Liver (tissue), 9 donors: Measurements from ENCODE around the genes MINPP1 and LIPJ.

- PRO-cap, 5 experiments, result peak in 5 of 5 experiments; most common plus-strand start chr10:87504893 (in 4); most common minus-strand start chr10:87504830 (in 5)
- RAMPAGE, long total RNA, 2 experiments, result start-site peak on the plus strand in 1 of 2 experiments, at chr10:87504858-87504931 at its widest, 783 to 897 reads per replicate; start-site peak on the minus strand in 1 of 2 experiments, at chr10:87504798-87504837 at its widest, 13 reads per replicate
- RRBS, result 2% methylated on average over 31 of the region's 41 CpGs
Observed at GRCh38 chr10:87504645-87504996, at the start of gene MINPP1. TSS of gene MINPP1 (plus strand) at chr10:87504893.

- PRO-cap, 5 experiments, result peak in 3 of 5 experiments; most common minus-strand start chr10:87505881 (in 2)
- RAMPAGE, long total RNA, 2 experiments, result no peak in any of the 2 experiments
- RRBS, result no CpG with 5 or more reads among the region's 18 CpGs
Observed at GRCh38 chr10:87505770-87506441, 1.2 kb downstream of the MINPP1 start.

- PRO-cap, 5 experiments, result peak in 1 of 5 experiments; most common minus-strand start chr10:87538518 (in 1)
- RAMPAGE, long total RNA, 2 experiments, result no peak in any of the 2 experiments
- RRBS, result no CpG with 5 or more reads among the region's 4 CpGs
Observed at GRCh38 chr10:87538255-87538695, 33.6 kb downstream of the MINPP1 start.

- PRO-cap, 5 experiments, result peak in 2 of 5 experiments; most common minus-strand start chr10:87547798 (in 1)
- RAMPAGE, long total RNA, 2 experiments, result no peak in any of the 2 experiments
- RRBS, result no CpG with 5 or more reads among the region's 4 CpGs
Observed at GRCh38 chr10:87547626-87548289, 43.1 kb downstream of the MINPP1 start.

DNA sequence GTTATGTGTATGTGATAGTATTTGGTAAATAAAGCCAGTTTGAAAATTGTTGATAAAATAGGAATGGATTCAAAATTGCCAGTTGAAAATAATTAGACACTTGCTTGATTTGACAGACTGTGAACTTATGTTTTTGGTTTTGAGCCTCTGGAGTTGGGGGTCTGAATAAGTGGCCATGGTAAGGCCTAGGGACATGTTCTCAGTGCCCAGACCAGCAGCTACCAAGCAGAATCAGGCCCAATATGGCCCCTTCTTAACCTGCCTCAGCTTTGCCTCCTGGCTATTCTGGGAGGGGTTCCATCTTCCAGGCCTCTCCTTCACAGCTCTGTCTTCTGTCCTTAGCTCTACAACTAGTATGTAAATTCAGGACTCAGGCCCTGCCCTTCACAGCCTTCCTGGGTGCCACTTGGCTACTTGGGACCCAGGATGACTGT is 33.4 kb upstream of the PAPSS2 start:
- PRO-cap, 5 experiments, result no peak in any of the 5 experiments
- RAMPAGE, long total RNA, 2 experiments, result no peak in any of the 2 experiments

- PRO-cap, 5 experiments, result no peak in any of the 5 experiments
- RAMPAGE, long total RNA, 2 experiments, result no peak in any of the 2 experiments
- RRBS, result no CpG with 5 or more reads among the region's 11 CpGs
Observed at GRCh38 chr10:87658827-87659375, 777 bp upstream of the PAPSS2 start.

DNA sequence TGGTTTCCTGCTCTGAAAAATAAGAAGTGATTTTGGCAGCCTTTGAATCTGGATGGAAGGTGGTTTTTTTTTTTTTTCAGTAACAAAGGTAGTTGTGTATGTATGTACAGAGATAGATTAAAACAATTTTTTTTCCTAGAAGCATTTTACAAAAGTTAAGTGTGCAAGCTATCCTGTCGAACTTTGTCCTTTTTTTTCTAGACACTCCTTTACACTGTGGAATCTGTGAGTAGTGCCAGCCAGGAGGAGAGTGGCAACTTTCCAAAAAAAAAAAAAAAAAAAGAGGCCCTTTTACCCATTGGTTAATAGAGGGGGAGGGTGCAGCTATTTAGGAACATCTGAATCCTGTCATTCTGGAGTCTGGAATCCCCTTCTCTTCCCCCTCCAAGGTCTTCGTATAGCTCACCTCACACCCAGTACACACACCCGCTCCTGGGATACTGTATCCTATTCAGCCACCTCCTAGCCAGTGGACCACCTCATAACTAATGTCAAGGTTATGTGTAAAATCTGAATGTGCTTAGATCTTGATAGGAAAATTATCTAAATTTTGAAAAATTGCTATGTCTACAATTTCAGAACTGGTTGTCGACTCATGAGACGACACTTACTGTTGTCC is 26.5 kb downstream of the PAPSS2 start:
- PRO-cap, 5 experiments, result peak in 5 of 5 experiments; most common plus-strand start position 358 of the sequence (in 4); most common minus-strand start position 185 of the sequence (in 4)
- RAMPAGE, long total RNA, 2 experiments, result no peak in any of the 2 experiments
- RRBS, result no CpG with 5 or more reads among the region's 5 CpGs

DNA sequence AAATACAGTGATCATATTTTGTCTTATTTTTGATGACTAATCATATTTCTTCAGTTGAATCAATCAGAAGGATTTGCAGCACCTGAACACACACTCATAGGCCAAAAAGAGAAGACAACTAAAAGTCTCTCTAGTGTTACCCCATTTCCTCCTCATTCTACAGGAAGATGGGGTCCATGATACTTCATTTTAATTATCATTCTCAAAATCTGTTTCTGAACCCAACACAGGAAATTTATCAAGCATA is 8.7 kb upstream of the ATAD1 start:
- PRO-cap, 5 experiments, result no peak in any of the 5 experiments
- RAMPAGE, long total RNA, 2 experiments, result no peak in any of the 2 experiments

DNA sequence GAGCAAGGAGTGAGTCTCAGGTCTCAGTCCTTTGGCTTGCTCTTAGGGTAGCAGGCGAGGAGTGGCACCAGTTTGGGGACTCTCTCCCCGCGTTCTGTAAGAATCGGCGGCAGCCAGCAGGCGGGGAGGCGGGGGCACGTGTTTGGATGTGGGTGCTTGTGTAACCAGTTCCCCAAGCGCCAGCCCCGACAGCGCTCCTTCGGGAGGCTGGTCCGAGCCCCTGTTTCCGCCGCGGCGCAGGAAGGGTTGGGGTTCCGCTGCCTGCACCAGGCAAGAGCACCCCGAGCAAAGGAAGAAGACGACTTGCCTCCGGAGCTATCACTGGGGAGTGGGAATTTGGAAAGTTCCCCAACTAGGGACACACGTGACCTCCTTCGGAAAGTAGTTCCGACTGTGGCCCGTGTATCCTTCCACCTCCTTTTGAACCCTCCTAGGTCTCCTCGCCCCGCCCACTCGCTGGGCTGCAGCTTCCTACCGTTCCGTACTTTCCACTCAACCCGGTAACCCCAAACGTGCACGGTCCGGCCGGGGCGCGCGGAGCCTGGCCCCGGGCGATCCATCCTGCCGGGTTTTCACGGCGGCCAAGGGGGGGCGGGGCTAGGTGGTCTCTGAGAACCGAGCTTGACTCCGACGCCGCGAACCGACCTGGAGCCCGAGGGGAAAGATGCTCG is 1.3 kb downstream of the KLLN start:
- PRO-cap, 5 experiments, result peak in 5 of 5 experiments; most common plus-strand start position 509 of the sequence (in 3); most common minus-strand start position 96 of the sequence (in 3)
- RAMPAGE, long total RNA, 2 experiments, result no peak in any of the 2 experiments
- RRBS, result 0% methylated on average over 4 of the region's 52 CpGs

DNA sequence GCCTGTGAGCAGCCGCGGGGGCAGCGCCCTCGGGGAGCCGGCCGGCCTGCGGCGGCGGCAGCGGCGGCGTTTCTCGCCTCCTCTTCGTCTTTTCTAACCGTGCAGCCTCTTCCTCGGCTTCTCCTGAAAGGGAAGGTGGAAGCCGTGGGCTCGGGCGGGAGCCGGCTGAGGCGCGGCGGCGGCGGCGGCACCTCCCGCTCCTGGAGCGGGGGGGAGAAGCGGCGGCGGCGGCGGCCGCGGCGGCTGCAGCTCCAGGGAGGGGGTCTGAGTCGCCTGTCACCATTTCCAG is 269 bp downstream of the PTEN start:
- PRO-cap, 5 experiments, result no peak in any of the 5 experiments
- RAMPAGE, long total RNA, 2 experiments, result no peak in any of the 2 experiments
- RRBS, result 4% methylated on average over 5 of the region's 37 CpGs

DNA sequence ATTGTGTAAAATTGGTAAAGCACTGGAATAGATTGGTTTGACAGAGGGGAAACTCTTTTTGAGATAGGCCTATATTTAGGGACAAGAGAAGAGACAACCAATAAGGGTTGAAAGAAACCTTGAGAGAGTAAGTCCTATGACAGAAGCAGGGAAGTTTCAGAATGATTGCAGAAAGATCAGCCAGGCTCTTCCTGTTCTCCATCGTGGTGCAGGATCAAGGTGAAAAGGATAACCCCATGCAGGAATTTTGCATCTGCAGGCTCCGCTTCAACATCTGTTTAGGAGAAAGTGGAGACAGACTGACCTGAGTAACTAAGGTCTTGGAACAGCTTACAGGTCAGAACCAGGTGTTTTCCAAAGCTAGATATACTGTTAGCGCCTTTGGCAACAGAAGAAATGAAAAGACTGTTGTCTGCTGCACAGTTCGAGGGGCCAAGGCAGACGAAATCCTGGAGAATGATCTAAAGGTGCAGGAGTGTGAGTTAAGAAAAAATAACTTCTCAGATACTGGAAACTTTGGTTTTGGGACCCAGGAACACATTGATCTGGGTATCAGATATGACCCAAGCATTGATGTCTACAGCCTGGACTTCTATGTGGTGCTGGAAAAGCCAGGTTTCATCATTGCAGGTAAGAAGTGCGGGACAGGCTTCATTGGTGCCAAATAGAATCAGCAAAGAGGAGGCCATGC is 82.0 kb downstream of the PTEN start:
- PRO-cap, 5 experiments, result no peak in any of the 5 experiments
- RAMPAGE, long total RNA, 2 experiments, result no peak in any of the 2 experiments
- RRBS, result no CpG with 5 or more reads among the region's 6 CpGs

GRCh38 chr10:87965510-87966300 is 102.3 kb downstream of the PTEN start:
- PRO-cap, 5 experiments, result no peak in any of the 5 experiments
- RAMPAGE, long total RNA, 2 experiments, result no peak in any of the 2 experiments
- RRBS, result no CpG with 5 or more reads among the region's 7 CpGs

GRCh38 chr10:87968213-87968584 is 104.8 kb downstream of the PTEN start:
- PRO-cap, 5 experiments, result no peak in any of the 5 experiments
- RAMPAGE, long total RNA, 2 experiments, result no peak in any of the 2 experiments
- RRBS, result no CpG with 5 or more reads among the region's 3 CpGs

DNA sequence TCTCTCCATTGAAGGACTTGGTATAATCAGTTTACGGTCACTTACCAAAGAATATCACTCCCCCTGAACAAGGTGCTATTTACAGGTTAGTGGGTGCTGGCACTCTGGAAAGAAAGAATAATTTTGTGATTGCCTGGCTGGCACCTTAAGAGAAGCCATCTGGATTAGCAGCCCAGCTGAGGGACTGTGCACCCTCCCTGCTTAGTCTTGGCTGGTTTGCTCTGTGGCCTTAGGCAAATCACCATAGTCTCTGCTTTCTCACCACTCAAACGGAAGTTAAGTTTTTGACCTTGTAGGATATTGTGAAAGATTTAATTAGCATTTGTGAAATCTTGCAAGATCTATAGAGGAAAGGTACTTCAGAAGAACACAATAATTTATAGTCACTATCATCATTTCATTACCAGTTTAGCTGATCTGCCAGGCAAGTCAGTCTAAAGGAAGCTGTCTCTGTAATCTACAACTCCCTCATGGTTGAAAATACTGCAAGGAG is 219.4 kb downstream of the PTEN start:
- PRO-cap, 5 experiments, result peak in 1 of 5 experiments; most common minus-strand start position 209 of the sequence (in 1)
- RAMPAGE, long total RNA, 2 experiments, result no peak in any of the 2 experiments
- RRBS, result no CpG with 5 or more reads among the region's 2 CpGs

GRCh38 chr10:88245942-88246519 is 337.1 kb downstream of the RNLS start:
- PRO-cap, 5 experiments, result no peak in any of the 5 experiments
- RAMPAGE, long total RNA, 2 experiments, result no peak in any of the 2 experiments
- RRBS, result no CpG with 5 or more reads among the region's 4 CpGs

DNA sequence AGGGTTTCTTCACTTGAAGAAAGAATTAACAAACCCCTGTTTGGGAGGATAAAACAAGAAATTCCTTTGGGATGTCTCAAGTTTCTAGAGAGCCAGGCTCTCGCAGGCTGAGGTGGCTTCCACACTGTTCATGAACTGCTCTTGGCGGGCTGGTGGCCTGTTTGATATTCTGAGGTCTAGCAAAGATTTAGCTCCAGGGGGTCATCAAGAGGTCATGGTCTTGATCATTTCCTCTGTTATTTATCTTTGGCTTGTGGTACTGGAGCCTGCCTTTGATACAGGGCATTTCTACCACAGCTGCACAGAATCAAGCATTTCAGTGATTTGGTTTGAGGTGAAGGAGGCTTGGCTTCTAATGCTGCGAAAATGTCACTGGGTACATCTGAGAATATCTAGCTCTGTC is 312.3 kb downstream of the RNLS start:
- PRO-cap, 5 experiments, result no peak in any of the 5 experiments
- RAMPAGE, long total RNA, 2 experiments, result no peak in any of the 2 experiments
- RRBS, result no CpG with 5 or more reads among the region's 3 CpGs

DNA sequence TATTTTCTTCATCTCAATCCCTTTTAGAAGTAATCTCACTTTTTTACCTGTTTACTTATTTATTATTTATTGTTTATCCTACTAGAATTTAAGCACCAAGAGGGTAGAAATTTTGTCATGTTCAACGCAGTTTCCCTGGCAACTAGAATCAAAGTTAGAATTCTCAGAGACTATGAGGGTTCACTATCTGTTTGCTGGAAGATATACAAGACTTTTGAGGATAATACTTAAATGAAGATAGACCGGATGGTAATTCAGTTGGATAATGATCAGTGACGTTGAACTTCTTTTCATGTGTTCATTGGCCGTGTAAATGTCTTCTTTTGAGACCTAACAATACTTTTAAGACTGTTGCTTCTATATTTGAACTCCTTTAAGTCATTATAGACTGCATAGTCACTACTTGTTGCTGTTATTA is at the start of gene LIPJ:
Gene LIPJ (plus strand): TSS at position 166 of the 418 bp plus-strand sequence.
- PRO-cap, 5 experiments, result no peak in any of the 5 experiments
- RAMPAGE, long total RNA, 2 experiments, result no peak in any of the 2 experiments
- RRBS, result no CpG with 5 or more reads among the region's 4 CpGs

- PRO-cap, 5 experiments, result no peak in any of the 5 experiments
- RAMPAGE, long total RNA, 2 experiments, result no peak in any of the 2 experiments
- RRBS, result no CpG with 5 or more reads among the region's 5 CpGs
Observed at GRCh38 chr10:88980675-88981284, 9.8 kb upstream of the FAS start.

DNA sequence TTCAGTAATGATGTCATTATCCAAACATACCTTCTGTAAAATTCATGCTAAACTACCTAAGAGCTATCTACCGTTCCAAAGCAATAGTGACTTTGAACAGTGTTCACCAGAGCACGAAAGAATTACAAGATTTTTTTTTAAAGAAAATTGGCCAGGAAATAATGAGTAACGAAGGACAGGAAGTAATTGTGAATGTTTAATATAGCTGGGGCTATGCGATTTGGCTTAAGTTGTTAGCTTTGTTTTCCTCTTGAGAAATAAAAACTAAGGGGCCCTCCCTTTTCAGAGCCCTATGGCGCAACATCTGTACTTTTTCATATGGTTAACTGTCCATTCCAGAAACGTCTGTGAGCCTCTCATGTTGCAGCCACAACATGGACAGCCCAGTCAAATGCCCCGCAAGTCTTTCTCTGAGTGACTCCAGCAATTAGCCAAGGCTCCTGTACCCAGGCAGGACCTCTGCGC is 699 bp upstream of the FAS start:
- PRO-cap, 5 experiments, result peak in 2 of 5 experiments; most common plus-strand start position 95 of the sequence (in 1)
- RAMPAGE, long total RNA, 2 experiments, result no peak in any of the 2 experiments
- RRBS, result no CpG with 5 or more reads among the region's 8 CpGs

DNA sequence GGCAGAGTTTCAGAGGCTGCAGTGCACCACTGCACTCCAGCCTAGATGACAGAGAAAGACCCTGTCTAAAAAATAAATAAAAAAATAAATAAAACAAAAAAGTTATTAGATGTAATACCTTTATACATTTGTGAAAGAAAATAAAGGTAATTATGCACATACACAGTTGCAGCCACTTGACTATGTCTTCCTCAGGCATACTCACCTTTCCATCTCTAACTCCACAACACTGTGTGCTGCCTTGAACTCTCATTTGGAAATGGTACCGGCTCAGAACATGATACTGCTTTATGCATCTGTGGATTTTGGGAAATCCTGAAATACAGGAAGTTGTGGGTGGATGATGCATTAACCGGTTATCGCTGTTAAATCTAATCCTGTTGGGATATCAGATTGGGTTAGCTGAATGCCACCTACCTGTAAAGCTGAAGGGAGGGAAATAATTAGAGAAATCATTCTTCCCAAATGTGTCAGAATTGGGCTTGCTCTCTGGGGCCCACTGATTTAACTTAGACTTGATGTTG is 54.1 kb downstream of the CH25H start:
- PRO-cap, 5 experiments, result no peak in any of the 5 experiments
- RAMPAGE, long total RNA, 2 experiments, result no peak in any of the 2 experiments
- RRBS, result no CpG with 5 or more reads among the region's 3 CpGs